ENCODE measurements around the genes SULT1C2 and MTLN.

DNA sequence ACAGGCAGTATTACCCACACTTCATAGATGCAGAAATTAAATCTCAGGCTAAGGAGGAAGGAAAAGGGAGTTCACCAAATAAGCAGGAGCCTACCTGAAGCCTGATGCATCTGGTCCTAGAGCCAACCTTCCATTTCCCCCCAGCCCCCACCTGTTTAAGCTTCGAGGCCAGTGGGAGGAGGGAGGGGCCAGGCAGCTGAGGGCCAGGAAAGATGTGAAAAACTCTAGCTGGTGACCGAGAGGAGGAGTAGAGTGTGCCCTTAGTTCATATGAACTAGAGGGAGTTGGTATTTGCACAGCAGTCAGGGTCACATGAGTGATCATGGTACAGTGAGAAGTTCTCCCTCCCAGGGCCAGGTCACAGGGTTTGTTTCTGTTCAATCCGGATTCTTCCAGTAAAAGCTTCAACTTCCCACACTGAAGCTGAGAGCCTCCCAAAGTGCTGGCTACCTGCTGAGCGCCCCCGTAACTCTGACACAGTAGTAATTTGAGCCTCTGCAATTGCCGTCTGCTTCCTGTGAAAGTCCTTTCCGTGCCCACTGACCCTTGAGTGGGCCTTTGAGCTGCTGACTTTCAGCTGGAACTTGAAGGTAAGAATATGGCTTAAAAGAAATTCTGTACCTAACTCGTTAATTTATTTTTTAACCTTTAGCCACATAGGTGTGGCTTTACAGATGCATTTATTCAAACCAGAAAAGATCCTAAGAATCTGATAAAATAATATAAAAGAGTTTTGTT lies at the start of gene SULT1C2:
Gene SULT1C2 (plus strand): TSS at position 415 of the 738 bp plus-strand sequence.
- PRO-cap, 2 experiments = no peak in any of the 2 experiments

DNA sequence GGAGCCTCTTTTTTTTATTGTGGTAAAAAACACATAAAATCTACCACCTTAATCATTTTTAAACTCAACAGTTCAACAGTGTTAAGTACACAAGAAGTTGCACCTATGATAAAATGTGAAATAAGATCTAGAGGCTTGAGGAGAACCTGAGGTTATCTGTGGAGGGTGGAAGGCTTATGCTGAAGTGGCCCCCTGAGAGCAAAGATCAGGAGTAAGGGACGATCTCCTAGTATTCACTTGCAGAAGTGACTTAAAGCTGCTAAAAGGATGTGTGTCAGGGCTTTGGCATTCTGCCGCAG lies 61.5 kb downstream of the LIMS1 start:
- PRO-cap, 2 experiments = no peak in any of the 2 experiments

GRCh38 chr2:108612104-108613109 lies 78.1 kb downstream of the LIMS1 start:
- PRO-cap, 2 experiments = no peak in any of the 2 experiments

DNA sequence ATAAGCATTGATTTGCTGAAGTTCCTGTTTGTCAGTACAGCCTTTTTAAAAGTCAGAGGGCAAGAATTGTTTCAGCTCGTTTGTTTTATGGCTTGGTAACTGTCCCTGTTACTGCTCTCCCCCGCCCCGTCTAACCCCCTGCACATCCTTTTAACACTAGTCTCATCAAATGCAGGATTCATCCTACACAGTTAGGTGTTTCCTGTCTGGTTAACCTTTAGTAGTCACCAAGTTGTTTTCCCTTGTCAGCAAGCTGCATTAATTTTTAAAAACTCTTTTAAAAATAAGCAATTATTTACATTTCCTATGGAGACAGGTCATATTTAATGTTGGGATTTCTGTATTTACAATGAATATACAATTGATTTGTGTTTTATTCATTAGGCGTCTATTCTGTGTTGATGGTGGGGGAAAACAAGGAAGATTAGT lies 84.7 kb downstream of the LIMS1 start:
- PRO-cap, 2 experiments = no peak in any of the 2 experiments

- PRO-cap, 2 experiments = no peak in any of the 2 experiments
These were observed 84.7 kb upstream of the RANBP2 start for GRCh38 chr2:108634480-108635060.

- PRO-cap, 2 experiments = no peak in any of the 2 experiments
These were observed 19.1 kb upstream of the CCDC138 start for GRCh38 chr2:108767457-108767906.

DNA sequence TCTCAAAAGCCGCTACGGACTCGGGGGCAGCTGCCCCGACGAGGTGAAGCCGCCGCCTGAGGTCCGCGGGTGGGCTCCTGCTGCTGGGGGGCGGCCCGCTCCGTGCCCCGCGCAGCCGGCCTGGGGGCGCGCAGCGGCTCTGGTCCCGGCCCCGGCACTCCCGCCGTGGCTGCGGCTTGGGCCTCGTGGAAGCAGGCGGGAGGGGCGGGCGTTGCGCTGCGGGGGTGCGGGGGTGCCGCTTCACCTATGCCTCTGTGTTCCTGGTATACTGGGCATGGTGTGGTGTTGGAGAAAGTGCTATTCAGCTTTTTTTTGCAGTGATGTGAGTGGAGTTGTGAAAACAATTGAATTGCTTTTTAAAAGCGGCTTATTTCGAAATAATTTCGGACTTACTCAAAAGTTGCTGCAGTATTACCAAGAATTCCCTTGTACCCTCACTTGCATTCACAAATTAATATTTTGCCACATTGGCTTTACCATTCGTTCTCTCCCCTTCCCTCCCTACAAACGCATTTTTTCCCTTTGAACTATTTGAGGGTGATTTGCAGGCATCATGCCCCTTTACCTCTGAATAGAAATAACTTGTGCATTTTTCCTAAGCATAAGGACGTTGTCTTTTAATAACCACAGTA lies 418 bp downstream of the CCDC138 start:
- PRO-cap, 2 experiments = no peak in any of the 2 experiments

GRCh38 chr2:109279285-109280016 lies 150.4 kb downstream of the SH3RF3 start:
- PRO-cap, 2 experiments = no peak in any of the 2 experiments

DNA sequence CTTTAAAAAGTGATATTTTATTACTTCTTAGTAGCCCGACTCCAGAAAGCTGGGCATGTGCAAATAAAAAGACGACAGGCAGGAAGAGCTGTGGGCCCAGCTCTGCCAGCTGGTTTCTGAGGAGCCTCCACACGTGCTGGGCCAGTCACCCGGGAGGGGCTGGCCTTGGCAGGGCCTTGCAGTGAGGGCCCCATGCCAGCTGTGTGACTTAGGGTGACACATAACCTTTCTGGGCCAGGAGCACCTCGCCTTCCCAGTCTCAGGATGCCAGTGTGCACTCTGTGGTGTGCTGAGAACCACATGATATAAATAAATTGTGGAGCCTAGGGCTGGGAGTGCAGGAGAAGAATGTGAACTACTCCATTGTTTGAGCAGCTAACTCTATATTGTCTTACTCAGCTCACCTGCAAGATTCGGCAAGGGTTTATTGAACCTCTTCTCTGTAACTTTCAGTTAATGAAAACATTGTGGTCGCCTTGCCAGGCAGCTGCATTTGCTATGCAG lies 222.1 kb downstream of the SH3RF3 start:
- PRO-cap, 2 experiments = no peak in any of the 2 experiments

DNA sequence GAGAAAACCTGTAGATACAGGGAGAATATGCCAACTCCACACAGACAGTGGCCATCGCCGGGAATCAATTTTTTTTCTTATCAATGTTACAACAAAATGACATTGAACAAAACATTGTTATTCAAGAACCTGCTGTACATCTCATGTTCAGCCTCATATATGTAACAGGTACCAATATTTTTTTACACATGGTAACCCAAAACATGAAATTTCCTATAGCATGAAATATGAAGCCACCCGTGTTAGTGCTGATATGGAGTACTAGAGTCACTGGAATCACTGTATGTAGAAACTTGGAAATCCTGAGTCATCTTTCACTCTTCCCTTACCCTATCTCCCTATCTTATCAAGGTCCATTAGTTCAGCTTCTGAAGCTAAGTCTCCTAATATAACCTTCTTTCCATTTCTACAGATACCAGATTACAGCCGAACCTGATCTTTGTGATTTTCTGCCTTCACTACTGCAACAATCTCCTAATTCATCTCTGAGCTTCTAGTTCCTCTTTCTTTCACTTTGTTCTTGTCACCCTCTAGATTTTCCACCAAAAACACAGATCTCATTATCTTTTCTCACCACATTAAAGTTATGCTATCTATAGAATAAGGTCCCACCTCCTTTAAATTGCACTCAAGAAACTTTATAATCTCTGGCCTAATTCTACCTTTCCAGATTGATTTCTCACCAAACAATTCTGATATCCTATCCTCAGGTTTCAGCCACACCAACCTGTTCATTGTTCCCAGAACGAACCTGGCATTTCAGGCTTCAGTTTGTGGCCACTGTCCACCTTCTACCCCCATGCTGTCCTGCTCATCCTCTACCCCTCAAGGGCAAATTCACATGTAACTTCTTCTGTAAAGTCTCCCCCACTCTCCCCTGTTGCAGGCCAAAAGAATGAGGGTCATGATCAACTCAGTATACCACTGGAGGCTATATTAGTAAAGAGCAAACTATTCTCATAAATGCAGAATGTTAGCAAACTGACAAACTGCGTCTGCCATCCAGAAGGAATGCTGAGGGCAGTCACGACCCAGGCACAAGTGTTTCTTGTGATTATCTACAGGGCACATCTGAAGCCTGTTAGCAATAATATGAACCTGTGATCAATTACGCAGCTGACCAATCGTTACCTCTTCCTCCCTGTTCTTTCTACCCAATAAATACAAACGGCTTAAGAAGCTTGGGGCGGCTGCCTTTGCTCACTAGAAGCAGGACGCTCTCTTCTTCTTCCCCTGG lies 58.8 kb downstream of the SEPTIN10 start:
- PRO-cap, 2 experiments = no peak in any of the 2 experiments

- PRO-cap, 2 experiments = no peak in any of the 2 experiments
These were observed 4.3 kb downstream of the SEPTIN10 start for GRCh38 chr2:109609471-109609762.

GRCh38 chr2:109614773-109615693 lies 869 bp downstream of the SOWAHC start:
- PRO-cap, 2 experiments = no peak in any of the 2 experiments

GRCh38 chr2:109690471-109691688 lies 76.7 kb downstream of the SOWAHC start:
- PRO-cap, 2 experiments = no peak in any of the 2 experiments

DNA sequence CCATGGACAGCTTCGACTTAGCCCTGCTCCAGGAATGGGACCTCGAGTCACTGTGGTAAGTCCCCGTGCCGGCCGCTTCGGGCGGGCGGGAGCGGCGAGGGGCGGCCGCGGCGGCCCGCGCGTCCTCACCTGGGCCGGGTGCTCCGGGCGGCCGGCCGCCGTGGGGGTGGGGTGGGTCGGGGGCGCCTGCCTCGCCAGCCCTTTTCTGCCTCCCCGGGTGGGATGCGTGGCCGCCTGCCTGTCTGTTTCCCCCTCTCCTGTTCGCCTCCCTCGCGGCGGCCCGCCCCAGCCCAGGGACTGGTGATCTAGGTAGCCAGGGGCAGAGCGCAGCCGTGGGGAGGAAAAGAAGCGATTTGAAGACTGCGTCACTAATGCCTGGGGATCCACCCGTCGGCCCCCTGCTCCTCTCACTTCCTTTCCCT lies 33.4 kb upstream of the RGPD5 start:
- PRO-cap, 2 experiments = no peak in any of the 2 experiments

GRCh38 chr2:109999429-109999935 lies 101.0 kb downstream of the LIMS3 start:
- PRO-cap, 2 experiments = no peak in any of the 2 experiments

GRCh38 chr2:110156408-110156840 lies 40.8 kb upstream of the MALL start:
- PRO-cap, 2 experiments = peak in 1 of 2 experiments; most common minus-strand start chr2:110156604 (in 1)

DNA sequence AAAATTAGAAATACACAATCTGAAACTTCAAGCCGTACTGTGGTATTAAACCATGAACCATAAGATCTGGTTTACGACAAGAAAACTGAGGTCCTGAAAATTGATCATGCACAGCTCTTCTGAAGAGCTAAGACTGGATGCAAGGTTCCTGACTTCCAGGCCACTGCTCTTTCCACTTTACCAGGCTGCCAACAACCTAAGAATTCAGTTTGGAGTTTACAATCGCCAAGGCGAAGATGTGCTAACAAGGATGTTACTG lies 772 bp downstream of the MTLN start:
- PRO-cap, 2 experiments = peak in 1 of 2 experiments; most common plus-strand start position 207 of the sequence (in 1)

GRCh38 chr2:110211905-110212989 lies at the start of gene MTLN:
TSS of gene MTLN (minus strand) at chr2:110212547.
- PRO-cap, 2 experiments = peak in 2 of 2 experiments; most common plus-strand start chr2:110212601 (in 2); most common minus-strand start chr2:110212547 (in 2)

- PRO-cap, 2 experiments = no peak in any of the 2 experiments
These were observed 126.5 kb downstream of the ACOXL start for GRCh38 chr2:110858792-110859365.

DNA sequence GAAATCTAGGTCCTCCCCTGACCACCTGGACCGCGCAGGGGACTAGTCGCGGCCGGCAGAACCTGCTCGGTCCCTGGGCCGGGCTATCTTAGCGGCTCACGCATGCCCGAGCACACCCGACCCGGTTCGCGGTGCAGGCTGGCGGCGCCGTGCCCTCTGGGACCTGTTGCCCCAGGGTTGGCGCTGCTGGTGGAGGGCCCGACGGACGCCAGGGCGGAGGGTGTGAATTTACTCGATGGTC lies 1.0 kb downstream of the BCL2L11 start:
- PRO-cap, 2 experiments = no peak in any of the 2 experiments